Foreskin keratinocyte (primary cell): Measurements from ENCODE around the genes TMEM161B and POLR3G.

DNA sequence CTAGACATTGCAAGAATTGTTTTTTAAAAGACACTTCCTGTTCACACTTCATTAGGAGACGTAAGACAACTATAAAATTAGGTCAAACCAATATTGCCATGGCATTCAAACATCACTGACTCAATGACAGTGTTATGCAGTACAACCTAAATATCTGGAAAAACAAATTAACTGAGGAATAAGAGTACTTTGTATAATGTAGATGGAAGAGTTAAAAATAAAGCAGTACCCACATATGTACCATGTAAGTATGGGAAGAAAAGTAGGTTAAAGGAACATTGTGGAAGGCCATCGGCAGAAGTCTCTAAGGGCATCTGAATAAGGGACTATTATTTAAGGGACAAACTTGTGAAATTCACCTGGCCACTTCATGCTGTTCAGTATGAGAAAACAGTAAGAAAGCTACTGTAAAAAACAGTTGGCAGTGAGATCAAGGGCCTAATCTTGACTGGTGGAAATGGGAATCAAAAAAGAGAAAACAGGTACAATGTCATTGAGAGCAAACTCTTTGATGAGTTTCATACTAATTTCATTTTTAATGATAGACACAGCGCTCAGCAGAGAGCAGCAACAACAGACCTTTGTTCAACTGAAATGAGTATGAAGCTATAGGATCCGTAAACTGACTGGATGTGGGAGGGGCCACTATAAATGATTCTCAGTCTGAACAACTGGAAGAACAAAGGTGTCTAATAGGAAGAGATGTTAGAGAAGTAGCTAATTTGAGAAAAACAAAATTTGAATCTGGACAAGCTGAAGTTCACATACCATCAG lies 4.2 kb downstream of the CCNH start:
- RAMPAGE, total RNA = no peak

DNA sequence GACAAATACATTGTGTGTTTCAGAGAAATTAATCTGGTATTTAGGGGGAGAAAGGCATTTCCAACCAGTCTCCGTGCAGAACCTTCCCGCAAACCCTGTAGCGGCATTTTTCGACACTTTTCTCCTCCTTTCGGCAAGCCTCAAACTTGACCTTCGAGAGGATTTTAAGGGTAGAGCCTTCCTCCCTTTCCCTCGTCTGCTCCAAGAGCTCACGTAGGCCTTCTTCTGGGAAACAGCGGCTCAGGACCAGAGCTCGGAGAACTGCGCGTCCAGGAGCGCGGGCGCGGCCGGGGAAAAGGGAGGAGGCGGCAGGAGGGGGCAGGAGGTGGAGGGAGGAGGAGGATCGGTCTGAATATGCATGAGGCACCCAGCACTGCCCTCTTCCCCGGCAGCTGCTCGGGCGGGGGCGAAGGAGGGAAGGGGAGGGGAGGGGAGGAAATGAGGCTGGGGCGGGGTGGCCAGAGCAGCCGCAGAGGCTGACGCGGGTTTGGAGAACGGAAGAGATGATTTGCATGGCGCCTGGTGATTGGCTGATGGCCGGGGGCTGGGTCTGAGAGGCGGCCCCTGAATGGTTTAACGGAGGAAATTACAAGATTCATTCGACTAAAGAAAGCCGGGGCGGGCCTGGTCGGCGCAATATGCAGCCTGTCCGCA lies 127.5 kb downstream of the TMEM161B start:
- RAMPAGE, total RNA = no peak

GRCh38 chr5:88268696-88269784 lies at the start of gene TMEM161B:
Gene TMEM161B (minus strand): TSS chr5:88268845.
- RAMPAGE, total RNA = start-site peak on the minus strand at chr5:88268815-88268866, 28 and 72 reads in 2 replicates; start-site peak on the plus strand at chr5:88269015-88269039, 68 and 100 reads in 2 replicates

DNA sequence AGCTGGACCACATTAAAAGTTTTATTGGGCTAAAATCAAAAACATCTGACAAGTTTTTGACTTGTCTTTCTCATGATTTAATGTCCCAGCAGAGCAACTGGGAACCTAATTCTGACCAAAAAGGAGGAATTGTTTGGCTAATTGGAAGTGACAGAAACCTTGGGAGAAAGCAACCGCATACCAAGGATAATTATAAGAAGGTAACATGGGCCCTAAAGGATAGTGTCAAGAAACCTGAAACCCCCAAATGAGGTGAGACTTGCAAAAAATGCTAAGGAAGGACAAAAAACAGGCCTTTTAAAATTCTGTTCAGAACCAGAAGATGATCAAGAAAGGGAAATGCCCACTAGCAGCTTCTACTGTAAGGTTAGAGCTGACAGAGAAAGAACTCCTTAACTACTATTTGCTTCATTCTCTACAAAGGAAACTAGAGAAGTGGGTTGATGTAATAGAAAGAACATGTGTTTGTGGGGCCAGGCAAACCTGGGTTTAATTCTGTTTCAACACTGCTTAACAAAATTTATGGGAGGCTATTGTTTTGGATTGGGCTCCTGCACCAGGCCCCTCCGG lies 17.1 kb upstream of the TMEM161B start:
- RAMPAGE, total RNA = no peak

- RAMPAGE, total RNA = no peak
Observed at GRCh38 chr5:88734239-88734797, 148.7 kb downstream of the MEF2C start.

- RAMPAGE, total RNA = no peak
Observed at GRCh38 chr5:88785397-88785825, 97.6 kb downstream of the MEF2C start.

DNA sequence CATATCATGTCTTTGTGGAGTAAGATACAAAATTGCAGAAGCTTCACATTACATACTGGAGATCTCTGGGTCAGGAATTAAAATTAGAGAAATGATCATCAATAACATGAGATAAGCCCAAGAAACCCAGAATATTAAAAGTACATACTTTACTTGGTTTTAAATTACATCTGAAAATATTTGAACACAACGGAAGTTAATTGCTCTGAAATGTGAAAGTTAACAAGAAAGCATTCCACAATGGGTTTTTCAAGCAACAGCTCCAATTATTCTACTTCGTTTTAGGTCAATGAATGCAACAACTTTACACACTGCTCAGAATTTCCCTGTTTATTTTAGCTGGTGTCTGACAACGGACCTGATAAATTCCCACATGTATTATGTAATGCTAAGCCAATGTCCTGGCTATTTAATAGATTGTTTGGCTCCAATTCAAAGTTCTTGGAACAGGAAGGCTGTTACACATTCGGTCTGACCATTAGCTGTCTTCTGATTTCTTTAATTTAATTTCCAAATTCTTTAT lies 58.2 kb downstream of the MEF2C start:
- RAMPAGE, total RNA = no peak

- RAMPAGE, total RNA = no peak
Observed at GRCh38 chr5:88904514-88904967, 21.6 kb upstream of the MEF2C start.

DNA sequence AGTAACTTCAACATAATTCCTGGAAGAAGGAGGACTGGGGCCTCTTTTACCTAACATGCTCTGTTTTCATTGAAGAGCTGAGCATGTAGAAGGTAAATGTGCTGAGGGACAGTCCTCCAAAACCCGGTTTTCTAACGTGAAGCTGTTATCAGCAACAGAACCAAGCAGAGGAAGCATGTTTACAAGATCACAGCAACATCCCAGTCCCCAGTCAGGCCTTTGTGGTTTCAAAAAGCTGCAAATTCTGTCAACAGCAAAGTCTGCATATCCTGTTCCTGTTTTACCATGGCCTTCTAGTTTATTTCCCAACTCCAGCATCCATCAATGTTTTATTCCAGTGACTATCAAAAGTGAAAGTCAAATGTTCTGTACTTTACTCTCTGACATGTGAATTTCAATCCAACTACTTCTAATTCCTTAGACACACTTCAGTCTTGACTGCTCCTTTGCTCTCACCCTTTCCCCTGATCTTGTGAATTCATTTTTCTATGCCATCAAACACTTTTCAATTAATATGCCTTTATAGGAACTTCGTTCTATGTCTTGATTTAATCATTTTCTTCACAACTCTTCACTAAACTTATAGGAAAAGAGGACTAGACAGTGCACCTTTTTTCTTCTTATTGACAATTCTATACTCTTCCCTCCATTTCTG lies 513.7 kb upstream of the MEF2C start:
- RAMPAGE, total RNA = no peak

DNA sequence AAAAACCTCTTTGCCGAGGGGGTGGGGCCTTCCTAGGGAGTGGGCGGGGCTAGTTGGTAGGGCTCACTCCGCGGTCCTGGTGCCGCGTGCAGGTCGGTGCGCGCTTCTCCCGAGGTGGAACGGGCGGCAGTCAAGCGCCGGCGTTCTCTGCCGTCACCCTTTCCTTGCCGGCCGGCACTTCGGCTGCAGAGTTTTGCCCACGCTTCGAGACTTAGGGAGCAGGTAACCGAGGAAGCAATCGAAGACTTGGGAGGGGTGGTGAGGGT lies at the start of gene POLR3G:
Gene POLR3G, plus strand, starts transcription at position 66 of the 266 bp plus-strand sequence.
- RAMPAGE, total RNA = start-site peak on the plus strand centred at position 97 of the sequence, 36 bp wide, 403 and 393 reads in 2 replicates

GRCh38 chr5:90528438-90528938 lies 896 bp downstream of the LYSMD3 start:
- RAMPAGE, total RNA = no peak

GRCh38 chr5:90547998-90548624 lies 10.5 kb upstream of the ADGRV1 start:
- RAMPAGE, total RNA = no peak

DNA sequence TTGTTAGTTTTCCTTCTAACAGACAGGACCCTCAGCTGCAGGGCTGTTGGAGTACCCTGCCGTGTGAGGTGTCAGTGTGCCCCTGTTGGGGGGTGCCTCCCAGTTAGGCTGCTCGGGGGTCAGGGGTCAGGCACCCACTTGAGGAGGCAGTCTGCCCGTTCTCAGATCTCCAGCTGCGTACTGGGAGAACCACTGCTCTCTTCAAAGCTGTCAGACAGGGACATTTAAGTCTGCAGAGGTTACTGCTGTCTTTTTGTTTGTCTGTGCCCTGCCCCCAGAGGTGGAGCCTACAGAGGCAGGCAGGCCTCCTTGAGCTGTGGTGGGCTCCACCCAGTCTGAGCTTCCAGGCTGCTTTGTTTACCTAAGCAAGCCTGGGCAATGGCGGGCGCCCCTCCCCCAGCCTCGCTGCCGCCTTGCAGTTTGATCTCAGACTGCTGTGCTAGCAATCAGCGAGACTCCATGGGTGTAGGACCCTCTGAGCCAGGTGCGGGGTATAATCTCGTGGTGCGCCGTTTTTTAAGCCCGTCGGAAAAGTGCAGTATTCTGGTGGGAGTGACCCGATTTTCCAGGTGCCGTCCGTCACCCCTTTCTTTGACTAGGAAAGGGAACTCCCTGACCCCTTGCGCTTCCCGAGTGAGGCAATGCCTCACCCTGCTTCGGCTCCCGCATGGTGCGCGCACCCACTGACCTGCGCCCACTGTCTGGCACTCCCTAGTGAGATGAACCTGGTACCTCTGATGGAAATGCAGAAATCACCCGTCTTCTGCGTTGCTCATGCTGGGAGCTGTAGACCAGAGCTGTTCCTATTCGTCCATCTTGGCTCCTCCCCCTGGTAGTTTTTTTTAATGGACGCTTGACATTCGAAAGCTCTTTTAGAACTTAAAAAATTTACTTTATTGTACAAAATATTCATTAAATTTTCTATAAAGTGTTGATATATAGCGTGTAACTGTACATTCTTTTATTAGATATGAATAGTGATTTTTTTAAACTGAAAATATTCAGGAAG lies 109.5 kb downstream of the ADGRV1 start:
- RAMPAGE, total RNA = no peak

DNA sequence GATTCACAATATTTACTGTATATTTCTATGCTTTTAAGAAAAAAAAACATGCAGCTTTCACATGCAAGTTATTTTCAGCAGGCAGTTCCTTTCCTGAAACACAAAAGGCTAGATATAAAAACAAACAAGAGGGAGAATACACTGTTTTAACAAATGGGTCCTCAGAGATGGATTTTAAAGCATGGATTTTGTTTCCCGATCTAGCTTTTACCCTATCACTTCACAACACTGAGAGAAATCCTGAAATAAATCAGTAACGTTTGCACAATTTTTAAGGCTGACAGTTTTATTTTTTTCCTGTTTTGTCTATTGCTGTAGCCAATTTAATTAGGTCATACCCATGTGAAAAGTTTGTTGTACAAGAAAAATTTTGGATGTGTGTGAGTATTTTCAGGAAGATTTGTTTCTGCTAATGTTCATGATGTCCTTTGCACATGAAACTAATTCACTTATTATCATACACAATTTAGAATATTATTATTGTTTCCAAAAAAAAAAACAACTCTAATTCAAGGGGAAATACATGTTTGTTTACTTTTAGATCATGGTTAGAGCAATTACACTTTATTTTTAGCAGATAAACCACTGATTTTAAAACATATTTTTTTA lies 237.9 kb downstream of the ARRDC3 start:
- RAMPAGE, total RNA = no peak

DNA sequence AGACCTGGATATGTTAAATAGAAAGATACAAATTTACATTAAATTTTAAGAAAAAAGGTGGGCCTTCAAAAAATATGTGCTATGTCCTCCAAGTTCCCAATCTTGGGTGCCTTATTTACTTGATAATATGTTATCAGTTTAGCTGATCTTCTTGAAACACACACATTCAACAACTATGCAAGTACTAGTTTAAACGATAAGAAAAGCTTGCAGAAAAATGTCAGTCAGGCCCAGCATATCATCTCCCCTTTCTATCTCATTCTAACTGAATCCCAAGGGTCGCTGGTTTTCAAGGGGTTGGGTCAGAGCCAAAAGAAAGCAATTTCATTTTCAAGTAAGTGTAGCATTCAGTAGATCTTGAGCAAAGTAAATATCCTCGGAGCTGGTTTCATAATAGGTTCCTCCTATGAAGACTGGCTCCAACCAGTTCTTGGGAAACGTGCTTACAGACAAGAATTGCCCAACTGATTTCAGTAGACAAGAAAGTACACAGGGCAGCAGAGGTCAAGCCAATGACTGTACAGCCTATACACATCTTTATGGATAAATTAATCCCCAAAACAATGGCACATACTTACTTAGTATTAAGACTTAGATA lies 164.2 kb downstream of the ARRDC3 start:
- RAMPAGE, total RNA = no peak

DNA sequence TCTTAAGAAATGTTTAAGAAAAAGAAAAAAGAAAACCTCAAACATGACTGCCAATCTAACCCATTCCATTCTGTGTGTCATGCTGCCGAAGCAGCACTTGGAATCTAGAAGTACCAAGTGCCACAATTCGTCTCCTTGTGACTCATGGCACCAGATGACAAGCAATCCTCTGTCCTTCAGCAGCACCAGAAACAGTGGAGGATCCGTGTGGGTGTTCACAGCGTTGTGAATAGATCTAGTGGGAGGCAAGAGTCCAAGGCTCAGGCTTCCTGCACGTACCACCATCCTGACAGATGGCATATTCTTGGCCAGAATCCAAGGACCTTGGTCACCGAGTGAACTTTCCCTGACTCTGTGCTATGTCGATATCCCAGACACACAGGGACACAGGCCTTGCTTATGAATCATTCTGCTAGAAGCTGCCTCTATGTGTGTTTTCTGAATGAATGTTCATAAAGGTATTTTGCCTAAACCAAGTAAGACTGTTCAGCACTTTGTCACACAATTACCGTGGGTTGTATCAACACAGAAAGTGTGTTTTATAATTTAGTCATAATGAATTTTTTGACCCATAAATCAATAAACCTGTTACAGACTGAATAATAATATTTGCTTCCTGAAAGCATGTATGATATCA lies 504.4 kb upstream of the NR2F1 start:
- RAMPAGE, total RNA = no peak

DNA sequence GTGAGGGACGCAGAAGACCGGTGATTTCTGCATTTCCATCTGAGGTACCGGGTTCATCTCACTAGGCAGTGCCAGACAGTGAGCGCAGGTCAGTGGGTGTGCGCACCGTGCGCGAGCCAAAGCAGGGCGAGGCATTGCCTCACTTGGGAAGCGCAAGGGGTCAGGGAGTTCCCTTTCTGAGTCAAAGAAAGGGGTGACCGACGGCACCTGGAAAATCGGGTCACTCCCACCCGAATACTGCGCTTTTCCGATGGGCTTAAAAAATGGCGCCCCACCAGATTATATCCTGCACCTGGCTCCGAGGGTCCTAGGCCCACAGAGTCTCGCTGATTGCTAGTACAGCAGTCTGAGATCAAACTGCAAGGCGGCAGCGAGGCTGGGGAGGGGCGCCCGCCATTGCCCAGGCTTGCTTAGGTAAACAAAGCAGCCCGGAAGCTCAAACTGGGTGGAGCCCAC lies 369.8 kb upstream of the NR2F1 start:
- RAMPAGE, total RNA = no peak

DNA sequence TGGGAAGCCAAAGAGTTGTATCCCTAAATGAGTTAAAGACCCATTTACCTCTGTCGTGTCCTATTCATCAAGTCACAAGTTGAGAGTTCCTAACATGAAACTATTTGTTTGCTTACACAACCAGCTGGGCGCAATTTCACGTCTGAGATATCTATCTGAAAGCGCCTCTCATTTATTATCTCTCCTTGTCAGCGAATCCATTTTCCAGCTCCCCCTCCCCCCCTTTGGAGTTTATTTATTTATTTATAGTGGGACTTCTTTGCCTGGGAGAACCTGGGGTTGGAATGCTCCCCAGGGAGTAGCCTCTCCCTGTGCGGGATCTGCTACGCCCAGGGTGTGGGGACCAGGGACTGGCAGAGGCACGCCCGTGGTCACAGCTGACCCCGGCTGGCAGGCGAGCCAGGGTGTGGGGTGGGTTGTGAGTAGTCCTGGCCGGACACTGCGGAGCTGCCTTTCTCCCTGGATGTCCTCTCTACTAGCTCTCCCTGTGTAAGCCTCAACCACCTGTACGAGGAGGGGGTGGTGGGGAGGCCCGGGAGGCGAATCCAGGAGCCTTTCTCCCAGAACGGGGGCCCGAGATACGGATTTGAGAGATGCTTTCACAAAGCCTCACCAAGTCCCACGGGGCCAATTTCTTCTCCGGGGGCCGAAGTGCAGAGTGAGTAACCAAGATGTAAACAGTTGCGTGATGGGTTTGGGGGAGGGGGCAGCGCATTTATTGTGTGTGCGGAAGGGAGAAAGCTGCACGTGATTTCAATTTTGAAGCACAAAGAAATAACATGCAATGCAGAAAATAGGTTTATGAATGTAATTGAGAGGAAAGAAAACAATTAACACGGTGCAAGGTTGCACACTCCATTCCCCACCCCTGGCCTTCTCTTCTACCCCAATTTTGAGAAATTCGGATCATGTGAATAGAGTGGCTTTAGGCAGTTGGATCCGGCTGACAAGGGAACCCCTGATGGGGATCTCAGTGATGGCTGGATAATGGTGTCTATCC lies 15.5 kb downstream of the NR2F1 start:
- RAMPAGE, total RNA = no peak

- RAMPAGE, total RNA = no peak
Observed at GRCh38 chr5:93607265-93607754, 24.3 kb downstream of the NR2F1 start.

GRCh38 chr5:93960136-93960567 lies 151.3 kb downstream of the FAM172A start:
- RAMPAGE, total RNA = no peak